Temporal lobe (tissue), 2 donors: ENCODE data around the gene MCAM.

GRCh38 chr11:119009619-119010163 is 8.5 kb downstream of the RPS25 start:
- RAMPAGE, long total RNA = no peak

GRCh38 chr11:119044115-119045278 is 12.5 kb downstream of the HYOU1 start:
- RAMPAGE, long total RNA = no peak

DNA sequence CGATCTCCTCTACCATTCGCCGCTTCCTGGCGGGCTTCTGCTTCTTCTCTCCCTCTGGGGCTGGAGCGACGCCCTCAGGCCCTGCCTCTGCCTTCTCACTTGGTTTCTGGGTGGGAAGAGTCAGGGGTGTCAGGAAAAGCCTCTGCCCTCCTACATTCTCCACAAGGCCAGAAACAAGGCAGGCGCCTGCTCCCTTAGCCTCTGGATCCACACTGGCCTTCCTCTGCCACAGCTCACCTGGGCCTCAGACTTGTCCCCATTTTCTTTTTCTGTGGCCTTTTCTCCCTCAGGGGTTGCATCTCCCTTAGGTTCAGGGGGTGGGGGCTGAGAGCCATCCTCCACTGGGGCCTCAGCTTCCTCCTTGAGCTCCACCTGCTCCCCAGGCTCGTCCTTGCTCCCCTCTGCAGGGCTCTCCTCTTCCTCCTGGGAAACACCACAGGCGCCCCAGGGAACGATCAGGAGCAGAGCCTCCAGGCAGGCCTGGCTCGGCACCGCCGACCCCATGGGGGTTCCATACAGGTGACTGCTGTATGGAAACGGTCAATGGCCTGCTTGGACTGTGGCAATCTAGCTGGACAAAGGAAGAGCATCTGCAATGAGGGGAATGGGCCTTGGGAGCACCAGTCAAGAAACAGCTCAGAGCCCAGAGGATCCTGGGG is 8.1 kb downstream of the HYOU1 start:
- RAMPAGE, long total RNA = no peak

DNA sequence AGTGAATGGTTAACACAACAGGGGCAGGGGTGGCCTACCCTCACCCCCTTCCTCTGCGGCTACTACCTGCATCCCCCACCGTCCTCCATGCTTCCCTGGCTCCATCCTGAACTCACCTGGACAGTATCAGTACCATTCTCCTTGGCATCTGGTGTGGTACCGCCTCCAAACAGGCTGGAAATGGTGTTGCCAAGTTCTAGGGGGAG is 7.7 kb downstream of the HYOU1 start:
- RAMPAGE, long total RNA = no peak

GRCh38 chr11:119065420-119065786 is 2.2 kb upstream of the VPS11 start:
- RAMPAGE, long total RNA = no peak

GRCh38 chr11:119103131-119103440 is 1.4 kb upstream of the DPAGT1 start:
- RAMPAGE, long total RNA = no peak

GRCh38 chr11:119115905-119116294 is 5.5 kb upstream of the HINFP start:
- RAMPAGE, long total RNA = no peak

DNA sequence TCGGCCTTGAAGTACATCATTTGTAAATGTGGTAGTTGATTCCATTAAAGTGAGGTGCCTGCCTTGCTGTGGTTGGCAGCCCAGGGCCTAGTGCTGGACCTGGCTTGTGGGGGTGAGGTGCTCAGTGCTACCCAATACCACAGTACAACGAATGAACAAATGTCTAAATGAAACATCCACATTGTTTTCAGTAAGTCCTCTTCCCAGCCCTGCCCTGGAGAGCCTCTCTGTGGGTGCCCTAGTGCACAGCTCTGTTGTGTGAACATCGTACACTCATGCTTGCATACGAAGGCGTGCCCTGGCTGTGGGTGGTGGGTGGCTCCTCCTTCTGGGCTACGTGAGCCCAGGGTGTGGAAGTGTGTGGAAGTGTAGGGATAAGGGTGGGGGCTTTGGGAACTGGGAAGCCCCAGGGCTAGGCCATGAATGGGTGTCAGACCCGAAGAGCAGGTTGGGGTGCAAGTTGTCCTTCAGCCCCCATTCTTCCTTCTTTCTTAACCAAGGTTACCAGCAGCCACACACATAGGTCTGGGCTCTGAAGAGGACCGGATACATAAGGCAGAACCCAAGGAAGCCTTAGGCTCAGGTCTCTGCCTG is 577 bp upstream of the NLRX1 start:
- RAMPAGE, long total RNA = no peak

DNA sequence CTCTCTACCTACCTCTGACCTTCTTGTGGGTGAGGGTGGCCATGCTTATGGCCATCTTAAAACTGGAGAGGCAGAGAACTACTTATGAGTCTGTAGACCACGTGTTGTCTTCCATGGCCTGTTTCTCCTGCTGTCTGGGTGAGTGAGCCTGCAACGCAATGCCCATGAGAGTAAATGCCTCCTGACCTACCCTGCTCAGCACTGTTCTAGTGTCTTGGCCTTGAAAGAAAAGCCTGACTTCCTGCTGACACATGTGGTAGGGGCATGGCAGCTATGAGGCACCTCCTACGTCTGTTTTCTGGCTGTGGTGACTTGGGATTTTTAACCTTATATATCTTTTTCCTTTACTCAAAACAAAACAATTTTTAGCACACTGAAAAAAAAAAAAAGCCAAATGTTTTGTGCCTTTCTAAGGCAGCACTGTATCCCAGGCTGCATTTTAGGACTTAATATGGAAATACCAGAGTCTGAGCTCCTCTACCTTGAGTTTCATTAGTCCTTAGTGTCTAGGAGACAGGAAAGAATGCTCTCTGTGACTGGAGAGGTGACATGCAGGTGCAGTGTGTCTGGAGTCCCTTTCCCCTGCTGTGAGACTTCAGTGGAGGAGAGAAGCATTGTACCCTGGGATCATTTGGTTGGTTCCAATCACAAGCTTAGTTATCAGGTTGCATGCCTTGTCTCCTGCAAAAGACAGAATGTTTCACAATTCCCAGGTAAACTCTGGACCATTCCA is 10.2 kb downstream of the MCAM start:
- RAMPAGE, long total RNA = no peak

DNA sequence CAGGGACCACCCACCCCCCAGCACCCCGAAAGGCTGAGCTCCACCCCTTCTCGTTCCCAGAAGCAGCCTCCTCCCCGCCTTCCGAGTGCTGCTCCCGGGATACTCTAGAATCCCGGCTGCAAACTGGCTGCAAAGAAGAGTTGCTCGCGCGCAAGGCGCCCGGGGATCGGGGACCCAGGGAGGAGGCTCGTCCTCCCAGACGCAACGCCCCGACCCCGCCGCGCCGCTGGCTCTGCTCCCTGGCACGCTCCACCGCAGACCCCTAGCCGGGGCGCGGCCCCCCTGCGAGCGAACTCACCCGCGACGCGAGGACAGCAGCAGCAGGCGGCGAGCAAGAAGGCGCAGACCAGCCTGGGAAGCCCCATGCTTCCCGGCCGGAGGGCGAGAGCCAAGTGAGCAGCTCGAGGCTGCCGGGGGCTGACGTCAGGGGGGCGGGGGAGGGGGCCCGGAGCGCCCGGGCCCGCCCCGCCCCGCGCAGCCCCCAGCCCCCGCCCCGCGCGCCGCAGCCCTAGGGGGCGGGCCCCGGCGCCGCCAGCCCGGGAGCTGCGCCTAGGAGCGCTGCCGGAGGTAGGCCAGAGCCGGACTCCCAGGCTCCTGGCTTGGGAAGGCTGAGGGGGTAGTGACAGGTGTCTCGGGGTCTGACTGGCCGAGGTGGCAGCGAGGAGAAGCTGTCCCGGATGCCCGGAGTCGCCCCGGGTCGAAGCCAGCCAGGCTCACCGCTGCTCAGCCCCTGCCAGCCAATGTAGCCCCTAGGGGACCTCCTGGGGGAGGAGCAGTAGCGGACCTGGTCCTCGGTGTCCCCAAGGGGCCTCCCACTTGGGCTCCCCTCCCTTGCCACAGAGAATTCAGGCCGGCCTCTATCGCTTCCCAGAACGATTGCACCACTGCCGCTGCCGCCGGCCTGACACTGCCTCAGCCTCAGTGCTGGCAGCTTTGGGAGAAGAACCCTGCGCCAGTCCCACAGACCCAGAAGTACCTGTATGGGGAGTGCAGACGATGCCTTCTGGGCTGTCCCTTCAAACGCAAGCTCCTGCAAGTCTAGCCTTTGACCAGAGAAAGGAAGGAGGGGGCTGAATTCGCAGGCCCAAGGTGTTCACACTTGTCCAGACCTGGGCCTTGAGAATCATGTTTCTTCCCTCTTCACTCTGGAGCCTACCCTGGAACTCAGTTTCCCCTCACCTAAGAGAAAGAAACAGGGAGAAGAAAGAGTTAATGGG is at the start of gene MCAM:
Gene MCAM, minus strand, starts transcription at position 394 of the 1,217 bp plus-strand sequence.
- RAMPAGE, long total RNA = no peak

DNA sequence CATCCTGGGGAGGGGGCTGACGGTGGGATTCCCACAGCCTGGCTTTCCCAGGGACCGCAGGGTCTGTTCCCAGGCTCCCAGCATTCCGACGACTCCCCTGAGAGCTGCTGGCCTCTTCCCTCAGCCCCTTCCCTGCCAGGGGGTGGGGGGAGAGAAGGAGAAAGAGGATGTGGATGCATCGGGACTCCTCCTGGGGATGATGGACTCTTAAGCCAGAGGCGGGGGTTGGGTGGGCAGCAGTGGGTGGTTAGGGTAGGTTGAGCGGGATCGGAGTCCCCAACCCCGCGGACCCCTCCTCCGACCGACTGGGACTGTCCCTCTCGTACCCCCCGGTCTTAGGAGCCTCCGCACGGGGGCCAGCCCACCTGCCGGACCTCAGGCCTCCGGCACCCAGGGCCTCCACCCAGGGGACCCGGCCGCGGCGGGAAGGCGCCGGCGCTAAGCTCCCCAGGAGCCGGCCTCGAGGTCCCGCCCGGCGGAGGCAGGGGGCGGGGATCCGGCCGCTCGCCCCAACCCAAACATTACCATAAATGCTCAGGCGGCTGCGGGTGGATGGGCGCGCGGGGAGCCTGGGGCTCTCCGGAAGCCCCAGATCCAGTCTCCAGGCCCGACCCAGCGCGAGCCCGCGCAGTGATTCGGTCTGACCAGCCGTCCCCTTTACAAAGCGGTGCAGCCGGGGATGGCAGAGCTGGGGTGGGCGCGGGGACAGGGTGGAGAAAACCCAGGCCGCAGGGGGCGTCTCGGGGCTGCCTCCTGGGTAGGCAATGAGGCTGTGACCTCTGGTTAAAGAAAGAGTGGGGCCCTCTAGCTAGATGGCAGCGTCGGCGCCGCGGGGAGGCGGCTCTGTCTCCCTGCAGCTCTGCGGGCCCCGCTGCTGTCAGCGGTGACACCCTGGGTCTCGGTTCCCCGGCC is 3.9 kb upstream of the MCAM start:
- RAMPAGE, long total RNA = no peak

- RAMPAGE, long total RNA = no peak
These were observed 595 bp downstream of the RNF26 start for GRCh38 chr11:119334831-119335413.

GRCh38 chr11:119339547-119340285 is 967 bp downstream of the C1QTNF5 start:
- RAMPAGE, long total RNA = no peak

GRCh38 chr11:119361950-119362341 is 15.4 kb upstream of the MFRP start:
- RAMPAGE, long total RNA = no peak

GRCh38 chr11:119362342-119363331 is 16.1 kb upstream of the MFRP start:
- RAMPAGE, long total RNA = no peak

DNA sequence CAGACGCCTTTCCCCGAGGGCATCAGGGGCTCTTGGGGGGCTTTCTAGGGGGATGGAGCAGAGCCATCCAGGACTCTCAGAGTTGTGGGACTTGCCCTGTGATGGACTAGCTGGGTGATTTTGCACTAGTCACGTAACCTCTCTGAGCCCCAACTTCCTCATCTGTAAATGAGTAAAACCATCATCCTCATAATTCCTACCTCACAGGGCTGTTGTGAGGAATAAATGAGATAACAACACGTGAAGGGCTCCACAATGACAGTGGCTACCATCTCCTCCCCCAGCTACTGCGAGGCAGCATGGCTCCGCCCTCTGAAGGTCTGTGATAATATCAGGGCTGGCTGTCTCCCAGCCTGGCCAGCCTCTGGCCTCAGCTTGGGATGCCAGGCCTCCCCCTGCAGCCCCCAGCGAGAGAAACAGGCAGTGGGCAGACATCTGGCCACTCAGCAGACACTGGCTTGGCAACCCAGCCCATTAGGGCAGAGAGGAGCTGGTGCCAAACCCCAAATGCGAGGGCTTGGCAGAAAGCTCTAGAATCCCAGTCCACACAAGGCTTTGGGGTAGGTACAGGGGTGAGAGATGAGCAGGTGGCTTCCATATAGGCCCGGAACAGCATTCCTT is 6.7 kb downstream of the USP2 start:
- RAMPAGE, long total RNA = no peak

DNA sequence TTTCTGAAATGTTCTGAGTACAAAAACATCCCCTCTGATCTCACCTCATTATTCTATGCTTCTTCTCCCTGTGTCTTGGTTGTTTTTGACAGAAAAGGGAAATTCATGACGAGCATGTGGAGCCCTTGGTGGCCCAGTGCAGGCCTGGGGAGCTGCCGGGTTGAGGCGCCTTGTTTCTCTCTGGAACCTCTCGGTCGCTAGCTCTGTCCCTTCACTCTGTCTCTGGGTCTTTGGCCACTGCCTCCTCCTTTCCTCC is 63.0 kb upstream of the THY1 start:
- RAMPAGE, long total RNA = no peak

DNA sequence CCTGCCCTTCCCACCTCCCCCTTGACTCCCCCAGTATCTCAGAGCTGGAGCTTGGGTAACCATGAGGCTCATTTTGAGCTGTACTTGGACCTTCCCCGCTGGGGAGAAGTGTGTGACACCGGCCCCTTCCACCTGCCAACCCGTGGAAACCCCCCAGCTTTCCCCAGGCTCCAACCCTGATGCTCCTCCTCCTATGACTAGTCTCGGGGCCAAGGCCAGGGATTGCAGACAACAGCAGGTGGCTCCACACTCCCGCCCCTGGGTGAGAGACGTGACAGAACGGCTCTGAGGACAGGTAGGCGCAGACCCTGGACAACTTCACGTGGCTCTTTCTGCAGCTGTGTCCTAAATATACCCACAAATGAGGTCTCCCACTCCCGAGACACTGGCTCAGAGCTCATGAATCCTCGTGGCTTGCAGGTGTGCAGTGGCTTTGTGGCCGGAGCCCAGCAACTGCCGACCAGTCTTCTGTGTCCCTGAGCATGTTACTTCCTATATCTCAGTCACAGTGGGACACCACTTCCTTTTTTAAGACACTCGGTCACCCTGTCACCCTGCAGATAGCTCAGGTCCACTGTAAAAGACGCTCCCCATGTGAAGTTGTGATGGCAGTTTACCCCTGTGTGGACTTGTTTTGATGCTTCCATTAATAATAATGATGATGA is 55.2 kb downstream of the NECTIN1 start:
- RAMPAGE, long total RNA = no peak

- RAMPAGE, long total RNA = no peak
These were observed 32.3 kb downstream of the NECTIN1 start for GRCh38 chr11:119696353-119697499.

- RAMPAGE, long total RNA = no peak
These were observed 27.3 kb downstream of the NECTIN1 start for GRCh38 chr11:119701660-119702236.